Kidney epithelial cell (primary cell): ENCODE measurements around a stretch of chr15.

DNA sequence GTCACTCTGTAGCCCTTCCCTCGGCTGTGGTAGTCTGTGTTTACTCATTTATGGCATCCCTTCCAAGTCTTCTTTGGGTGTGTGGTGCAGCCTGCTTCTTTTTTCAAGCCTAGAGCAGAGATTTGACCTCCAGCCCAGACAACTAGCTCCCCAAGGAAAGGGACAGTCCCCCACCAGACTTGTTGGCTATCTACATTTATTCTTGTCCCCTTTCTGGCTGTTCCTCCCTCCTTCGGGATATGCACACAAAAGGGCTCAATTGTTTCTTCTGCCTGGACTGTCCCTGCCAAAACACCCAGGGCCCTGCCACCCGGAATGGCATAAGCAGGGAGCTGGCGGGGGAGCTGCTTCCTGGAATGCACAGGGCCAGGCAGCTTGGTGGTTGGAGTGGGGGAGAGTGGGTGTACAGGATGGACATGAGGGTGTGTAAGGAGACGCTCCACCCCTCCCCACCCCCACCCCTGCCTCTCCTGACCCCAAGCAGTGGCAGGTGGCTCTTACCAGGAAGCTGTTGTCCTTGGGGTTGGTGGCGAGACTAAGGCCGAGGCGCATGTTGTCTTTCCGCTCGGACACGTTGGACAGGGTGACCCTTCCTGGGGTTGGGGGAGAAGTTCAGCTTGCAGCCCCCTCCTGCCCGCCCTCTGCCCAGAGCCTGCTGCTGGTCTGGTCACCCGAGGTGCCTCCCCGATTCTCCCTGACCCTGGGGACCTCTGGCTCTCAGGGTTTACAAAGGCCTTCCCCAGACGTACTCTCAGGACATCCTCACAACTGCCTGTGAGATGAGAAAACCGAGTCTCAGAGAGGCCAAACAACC, 67.5 kb downstream of the ITGA11 start:
- RAMPAGE, long total RNA: no peak
- RRBS: no CpG with 5 or more reads among the region's 16 CpGs

GRCh38 chr15:68365033-68365774, 66.8 kb downstream of the ITGA11 start:
- RAMPAGE, long total RNA: no peak
- RRBS: no CpG with 5 or more reads among the region's 10 CpGs

DNA sequence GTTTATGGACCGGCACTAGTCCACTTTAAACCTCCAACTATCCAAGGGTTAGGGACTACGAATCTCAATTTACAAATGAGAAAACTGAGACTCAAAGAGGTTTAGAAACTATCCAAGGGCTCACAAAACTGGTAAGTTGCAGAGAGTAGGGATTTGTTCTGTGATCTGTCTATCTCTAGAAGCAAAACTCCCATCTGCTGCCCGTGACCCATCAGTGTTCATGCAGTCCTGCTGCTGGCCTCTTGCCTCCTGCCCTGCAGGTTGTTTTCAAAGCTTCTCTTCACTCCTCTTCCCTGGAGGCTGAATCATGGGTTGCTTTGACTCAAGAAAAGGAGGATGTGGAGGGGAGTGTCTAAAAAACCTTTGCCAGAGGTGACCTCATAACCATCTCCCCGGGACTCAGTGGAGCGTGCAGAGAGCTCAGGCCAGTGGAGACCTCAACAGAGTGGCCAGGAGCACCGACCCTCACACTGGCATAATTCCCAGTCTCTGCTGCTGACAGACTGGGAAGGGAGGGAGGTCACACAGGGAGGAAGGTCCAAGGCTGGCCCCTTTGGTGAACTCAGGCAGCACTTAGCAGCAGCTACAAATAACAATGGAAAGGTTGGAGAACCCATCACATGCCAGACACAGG, 60.8 kb upstream of the ITGA11 start:
- RAMPAGE, long total RNA: no peak
- RRBS: no CpG with 5 or more reads among the region's 6 CpGs

- RAMPAGE, long total RNA: no peak
- RRBS: no CpG with 5 or more reads among the region's 5 CpGs
Measured at GRCh38 chr15:68602025-68602351, 23.2 kb downstream of the CORO2B start.

DNA sequence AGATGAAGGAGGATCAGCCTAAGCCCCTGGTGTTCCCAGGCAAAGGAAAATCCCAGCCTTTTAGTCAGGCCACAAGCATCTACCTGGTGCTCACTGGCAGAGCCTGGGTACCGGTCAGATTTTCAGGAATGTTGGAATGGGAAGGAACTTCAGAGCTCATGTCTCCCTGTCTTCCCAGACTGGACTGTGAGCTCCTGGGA, 117.9 kb downstream of the CORO2B start:
- RAMPAGE, long total RNA: no peak
- RRBS: no CpG with 5 or more reads among the region's 1 CpG

GRCh38 chr15:68776311-68777371, 44.1 kb downstream of the ANP32A start:
- RAMPAGE, long total RNA: no peak
- RRBS: no CpG with 5 or more reads among the region's 12 CpGs

- RAMPAGE, long total RNA: no peak
- RRBS: no CpG with 5 or more reads among the region's 6 CpGs
Measured at GRCh38 chr15:68794748-68795205, 25.9 kb downstream of the ANP32A start.

DNA sequence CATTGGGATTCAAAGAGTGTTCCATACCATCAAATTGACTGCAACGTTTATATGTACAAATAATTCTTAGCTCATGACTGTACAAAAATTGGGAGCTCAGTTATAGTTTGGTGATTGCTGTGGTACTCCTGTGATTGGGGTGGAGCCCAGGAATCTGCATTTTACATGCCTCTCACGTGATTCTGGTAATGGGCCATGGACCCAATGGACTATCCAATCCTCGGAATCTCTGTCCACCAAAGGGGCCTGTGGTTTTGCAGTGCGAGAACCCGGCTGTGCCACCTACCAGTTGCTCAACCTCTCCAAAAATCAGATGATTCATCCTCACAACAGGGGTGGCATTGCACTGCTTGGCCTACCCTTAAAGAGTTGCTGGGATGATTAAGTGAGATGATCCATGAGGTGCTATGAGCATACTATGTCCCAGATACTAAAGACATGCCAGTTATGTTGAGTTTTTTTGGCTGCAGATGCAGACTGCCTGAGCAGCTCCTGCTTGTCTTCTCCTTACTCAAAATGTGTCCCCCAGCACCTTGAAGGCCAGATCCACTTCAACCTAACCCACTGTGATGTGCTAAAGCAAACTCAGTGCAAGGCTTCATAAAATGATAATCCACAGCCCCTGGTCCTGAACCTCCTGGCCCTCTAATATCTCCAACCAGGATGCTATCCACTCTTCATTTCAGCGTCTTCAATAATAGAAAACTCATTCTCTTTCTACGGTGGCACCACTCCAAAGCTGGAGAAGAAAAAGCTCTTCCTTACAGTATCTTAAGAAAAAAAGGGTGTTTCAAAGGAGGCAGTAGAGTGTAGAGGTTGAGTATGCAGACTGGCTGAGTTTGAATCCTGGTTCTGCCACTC, 5.0 kb downstream of the ANP32A start:
- RAMPAGE, long total RNA: no peak
- RRBS: no CpG with 5 or more reads among the region's 7 CpGs

DNA sequence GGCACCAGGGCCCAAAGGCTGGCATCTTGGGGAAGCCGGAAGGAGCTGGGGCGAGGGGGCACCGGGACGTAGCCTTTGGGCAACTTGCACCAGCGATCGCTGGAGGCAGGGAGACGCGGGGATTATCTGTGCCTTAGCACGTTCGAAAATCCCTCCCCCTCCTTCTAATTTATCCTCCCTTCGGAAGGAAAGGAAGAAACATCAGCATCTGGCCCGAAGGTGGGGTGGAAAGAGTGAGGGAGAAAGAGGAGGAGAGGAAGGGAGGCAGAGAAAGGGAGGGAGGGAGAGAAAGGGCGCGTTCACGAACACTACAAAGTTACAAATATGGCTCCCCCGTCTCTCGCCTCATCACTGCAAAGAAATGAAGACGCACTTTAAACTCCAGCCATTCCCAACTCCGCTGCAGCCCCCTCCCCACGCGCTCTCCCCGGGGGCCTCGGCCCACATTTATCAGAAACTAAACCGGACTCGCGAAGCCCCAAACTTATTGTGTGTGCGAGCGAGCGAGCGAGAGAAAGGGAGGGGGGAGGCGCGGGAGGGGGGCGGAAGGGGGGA, 929 bp downstream of the ANP32A start:
- RAMPAGE, long total RNA: no peak
- RRBS: 4% methylated on average over 1 of the region's 33 CpGs

GRCh38 chr15:68820954-68821710, 437 bp upstream of the ANP32A start:
- RAMPAGE, long total RNA: no peak
- RRBS: 1% methylated on average over 46 of the region's 79 CpGs

- RAMPAGE, long total RNA: no peak
- RRBS: no CpG with 5 or more reads among the region's 2 CpGs
Measured at GRCh38 chr15:69128849-69129397, 31.5 kb upstream of the GLCE start.

DNA sequence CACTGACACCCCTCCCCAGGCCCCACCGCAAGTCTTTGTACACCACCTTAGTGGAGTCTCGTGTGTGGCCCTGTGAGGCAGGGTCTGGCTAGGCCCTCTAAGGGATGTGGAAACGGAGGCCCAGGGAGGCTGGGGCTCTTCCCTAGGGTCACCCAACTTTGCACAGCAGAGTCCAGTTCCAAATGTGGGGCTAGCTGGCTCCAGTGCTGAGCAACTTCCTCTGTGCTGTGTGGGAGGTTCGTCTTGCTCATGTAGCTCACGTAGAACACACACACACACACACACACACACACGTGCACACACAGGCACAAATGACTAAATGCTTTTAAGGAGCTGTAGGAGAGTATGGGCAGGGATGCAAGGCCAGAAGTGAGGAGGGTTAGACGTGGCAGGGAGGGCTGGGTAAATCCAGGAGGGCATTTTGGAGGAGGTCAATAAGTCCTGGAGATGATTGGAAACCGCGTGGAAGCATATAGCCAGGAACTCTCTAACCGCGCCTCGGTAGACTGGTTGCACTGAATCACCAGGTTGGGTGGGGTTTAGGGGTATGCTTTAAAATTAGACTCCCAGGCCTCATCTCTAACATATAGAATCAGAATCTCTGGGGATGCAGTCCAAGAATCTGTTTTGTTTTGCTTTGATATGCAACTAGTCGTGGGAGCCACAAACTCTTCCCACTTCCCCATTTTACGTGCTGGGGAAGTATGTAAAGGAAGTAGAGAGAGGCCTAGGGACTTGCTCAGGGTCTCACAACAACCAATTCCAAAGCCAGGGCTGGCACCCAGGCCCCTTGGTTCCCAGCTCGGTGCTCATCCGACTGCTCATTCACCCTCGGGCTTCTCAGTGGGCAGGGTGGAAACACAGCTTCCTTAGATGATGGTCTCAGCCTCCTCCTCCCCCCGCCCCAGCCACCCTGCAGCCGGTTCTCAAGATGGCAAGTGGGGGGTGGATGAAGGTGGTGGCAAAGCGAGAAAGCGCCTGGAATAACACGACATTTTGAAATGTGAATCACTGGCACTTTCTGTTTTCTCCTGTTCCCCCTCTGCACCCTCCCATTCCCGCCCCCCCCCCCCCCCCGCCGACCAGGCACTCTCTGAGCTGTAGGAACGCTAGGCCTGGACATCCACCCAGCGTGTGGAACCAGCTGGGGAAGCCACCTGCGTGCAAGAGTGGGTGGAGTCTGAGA, 214.2 kb downstream of the RPLP1 start:
- RAMPAGE, long total RNA: no peak
- RRBS: no CpG with 5 or more reads among the region's 28 CpGs

- RAMPAGE, long total RNA: no peak
- RRBS: no CpG with 5 or more reads among the region's 1 CpG
Measured at GRCh38 chr15:69776612-69776935, 321.1 kb downstream of the TLE3 start.

GRCh38 chr15:69997813-69998209, 99.9 kb downstream of the TLE3 start:
- RAMPAGE, long total RNA: no peak
- RRBS: no CpG with 5 or more reads among the region's 2 CpGs

DNA sequence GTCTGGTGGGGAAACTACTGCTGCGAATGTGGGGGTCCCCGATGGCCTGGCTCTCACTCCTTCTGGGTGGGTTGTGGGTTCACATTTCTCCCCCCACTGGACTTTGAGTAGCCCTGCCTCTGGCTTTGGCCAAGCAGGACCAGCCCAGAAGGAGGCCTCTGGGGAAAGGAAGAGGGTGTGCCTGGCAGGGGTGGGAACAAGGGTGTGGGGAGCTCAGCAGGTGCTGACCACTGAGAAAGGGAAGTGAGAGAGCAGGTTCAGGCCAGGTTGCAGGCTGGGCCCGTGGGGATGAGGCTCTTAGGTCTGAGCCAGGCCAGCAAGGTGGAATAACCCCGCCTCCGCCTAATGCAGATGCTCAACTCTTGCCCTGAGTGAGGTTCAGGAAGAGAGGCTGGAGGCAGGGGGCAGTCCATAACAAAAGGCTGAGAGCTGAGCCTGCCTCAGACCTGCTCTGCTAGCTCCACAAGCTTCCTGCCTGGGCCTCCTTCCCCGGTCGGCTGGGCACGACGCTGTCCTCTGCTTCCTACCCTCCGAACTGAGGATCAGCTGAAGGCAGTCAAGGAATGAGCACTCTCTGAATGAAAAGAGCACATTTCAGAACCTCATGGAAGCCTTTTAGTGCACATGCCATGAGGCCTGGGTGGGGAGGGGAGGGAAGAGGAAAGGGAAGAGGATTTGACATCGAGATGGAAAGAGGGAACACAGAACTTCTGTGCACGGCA, 82.7 kb downstream of the TLE3 start:
- RAMPAGE, long total RNA: no peak
- RRBS: no CpG with 5 or more reads among the region's 12 CpGs

GRCh38 chr15:70047373-70048462, 50.0 kb downstream of the TLE3 start:
- RAMPAGE, long total RNA: no peak
- RRBS: no CpG with 5 or more reads among the region's 25 CpGs

DNA sequence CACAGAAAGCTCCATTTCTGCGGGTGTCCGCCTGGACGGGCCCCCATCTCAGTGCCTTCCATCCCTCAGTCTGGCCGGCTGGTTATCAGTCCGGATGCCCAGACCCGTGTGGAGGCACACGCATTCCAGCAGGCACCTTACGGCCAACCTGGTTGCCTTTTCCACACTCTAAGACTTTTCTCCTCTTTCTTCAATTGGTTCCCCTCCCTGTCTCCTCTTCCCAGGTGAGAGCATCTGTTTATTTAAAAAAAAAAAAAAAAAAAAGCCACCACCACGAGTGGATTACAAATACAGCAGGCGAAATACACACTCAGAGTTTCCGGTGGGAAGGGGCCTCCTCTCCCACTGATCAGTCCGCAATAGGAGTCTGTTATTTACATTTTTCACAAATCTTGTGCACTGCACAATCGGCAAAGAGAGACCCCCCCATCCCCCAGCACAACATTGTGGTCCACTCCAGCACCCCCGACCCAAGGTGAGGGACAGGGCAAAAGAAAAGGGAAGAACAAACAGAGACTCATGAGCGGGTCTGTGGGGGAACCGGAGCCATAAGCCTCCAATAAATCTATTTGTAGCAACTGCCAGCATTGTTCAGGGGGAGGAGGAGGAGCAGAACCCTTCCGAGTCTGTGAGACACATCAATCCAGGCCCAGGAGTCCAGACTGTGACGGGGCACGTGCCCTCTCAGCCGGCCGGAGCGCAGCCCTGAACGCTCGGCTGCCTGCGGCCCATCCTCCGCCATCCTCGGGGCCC, 48.3 kb downstream of the TLE3 start:
- RAMPAGE, long total RNA: no peak
- RRBS: no CpG with 5 or more reads among the region's 27 CpGs

DNA sequence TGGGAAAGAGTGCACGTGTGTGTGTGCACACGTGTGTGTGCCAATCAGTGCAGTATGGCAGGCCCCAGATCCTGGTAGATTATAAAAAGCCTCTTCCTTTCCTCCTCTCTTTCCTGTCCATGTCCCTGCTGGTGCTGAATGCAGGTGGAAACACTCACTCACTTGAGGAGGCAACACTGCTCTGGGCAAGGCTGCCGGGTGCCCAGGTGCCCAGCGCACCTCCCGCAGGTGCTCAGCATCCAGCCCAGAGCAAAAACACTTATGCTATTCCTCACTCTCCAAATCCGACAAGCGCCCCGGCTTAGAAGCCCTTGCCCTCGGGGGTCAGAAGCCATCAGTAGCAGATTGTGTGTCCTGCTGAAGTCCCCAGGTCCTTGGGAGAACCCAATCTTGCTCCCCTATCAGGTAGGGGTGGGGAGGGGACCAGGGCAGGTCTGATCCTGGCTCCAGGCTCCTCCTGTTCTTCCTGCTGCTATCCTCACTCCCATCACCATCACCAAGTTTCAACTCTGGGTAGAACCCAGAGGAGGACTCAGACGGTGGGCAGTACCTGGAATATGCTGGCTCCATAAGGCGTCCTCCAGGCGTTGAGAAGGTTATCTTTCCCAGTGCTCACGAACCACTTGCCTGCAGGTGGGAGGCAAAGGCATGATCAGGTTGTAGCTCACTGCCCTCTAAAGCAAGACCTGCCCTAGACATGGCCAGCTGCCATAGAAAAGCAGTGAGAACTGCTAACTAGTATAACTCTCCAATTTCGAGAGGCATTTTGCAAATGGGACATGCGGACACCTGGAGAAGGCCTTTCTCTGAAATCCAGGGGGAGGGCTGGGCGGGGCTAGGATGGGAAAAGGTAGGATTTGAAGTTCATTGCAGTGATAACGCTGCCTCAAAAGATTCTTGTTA, 46.6 kb downstream of the TLE3 start:
- RAMPAGE, long total RNA: no peak
- RRBS: no CpG with 5 or more reads among the region's 17 CpGs

- RAMPAGE, long total RNA: no peak
- RRBS: no CpG with 5 or more reads among the region's 8 CpGs
Measured at GRCh38 chr15:70056619-70056908, 41.2 kb downstream of the TLE3 start.

DNA sequence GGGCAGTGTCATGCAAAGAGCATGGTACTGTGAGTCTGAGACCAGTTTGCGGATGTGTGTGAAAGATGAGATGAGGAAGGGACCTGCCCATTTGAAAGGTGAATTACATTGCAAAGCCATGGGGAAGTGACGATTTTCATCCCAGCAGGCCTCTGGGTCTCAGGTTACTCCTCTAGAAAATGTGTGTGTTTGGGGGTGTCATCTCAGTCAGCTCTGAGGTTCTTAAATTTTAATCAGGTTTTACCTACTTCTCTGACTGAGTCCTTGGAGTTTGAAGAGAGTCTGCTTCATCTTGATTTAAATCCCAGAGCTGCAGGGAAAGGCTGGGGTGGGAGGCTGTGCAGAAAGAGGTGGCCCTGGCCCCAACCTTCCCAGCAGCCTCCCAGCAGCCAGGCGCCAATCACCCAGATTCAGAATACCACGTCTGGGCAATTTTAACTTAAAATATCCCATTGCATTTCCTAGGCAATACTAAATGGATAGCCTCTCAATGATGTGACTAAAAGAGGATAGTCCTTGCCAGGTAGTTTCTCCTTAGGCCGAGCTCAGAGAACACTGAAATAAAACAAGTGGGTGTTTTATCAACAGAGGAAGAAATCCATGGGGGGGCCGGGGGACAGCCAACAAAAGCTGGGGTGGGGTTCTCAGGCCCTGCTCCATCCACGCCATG, 15.9 kb downstream of the TLE3 start:
- RAMPAGE, long total RNA: no peak
- RRBS: no CpG with 5 or more reads among the region's 7 CpGs